Bronchus (tissue), 1 donor: ENCODE measurements around a stretch of chr10.

- PRO-cap = no peak
Measured at GRCh38 chr10:89752299-89752817, 51.0 kb downstream of the KIF20B start.

GRCh38 chr10:89887363-89887834 is 186.0 kb downstream of the KIF20B start:
- PRO-cap = no peak

- PRO-cap = no peak
Measured at GRCh38 chr10:90877138-90877922, 5.6 kb downstream of the RPP30 start.

DNA sequence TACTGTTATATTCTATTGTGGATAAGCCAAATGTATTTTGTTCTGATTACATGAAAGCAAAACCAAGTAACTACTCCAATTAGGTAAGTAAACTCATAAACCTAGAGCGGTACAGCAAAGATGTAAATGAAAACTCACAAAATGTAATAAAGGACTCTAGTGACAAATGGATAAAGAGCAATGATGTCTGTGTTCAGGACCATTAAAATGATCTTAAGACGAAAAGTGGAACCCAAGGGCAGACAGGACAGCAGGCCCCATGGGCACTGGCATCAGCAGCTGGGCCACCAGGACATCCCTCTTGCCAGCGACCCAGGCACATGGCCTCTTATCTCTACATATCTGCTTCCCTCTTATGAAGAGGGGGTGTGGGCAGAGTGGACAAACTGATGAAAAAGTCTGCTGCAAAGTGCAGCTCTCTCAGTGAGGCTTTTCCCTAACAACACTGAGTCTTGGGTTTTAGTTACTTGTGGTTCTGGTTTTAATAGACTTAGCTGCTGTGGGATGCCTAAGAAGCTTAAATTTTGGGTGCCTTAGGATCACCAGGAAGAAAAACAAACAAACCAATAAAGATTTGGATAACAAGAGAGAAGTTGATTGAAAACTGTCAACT is 44.8 kb upstream of the ANKRD1 start:
- PRO-cap = no peak

GRCh38 chr10:91006465-91006834 is 85.6 kb upstream of the ANKRD1 start:
- PRO-cap = no peak

DNA sequence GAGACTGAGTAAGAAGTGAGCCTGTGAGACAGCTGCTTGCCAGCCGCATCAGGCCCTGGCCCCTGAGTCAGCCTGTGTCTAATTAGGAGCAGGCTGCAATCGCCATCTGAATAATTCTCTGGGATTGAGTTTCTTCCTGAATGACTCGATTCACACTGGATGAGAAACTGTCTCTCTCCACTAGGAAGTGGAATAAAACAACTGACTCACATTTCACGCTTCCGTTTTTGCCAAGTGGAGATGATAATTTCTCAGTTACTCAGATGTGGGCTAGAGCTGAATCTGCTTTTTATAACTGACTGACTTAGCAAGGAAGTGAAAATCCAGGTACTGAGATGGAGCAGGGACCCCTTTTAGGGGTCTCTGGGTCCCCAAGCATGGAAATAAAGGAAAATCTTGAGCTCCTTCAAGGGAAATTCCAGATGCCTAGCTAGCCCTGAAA is 69.1 kb upstream of the HECTD2 start:
- PRO-cap = no peak

DNA sequence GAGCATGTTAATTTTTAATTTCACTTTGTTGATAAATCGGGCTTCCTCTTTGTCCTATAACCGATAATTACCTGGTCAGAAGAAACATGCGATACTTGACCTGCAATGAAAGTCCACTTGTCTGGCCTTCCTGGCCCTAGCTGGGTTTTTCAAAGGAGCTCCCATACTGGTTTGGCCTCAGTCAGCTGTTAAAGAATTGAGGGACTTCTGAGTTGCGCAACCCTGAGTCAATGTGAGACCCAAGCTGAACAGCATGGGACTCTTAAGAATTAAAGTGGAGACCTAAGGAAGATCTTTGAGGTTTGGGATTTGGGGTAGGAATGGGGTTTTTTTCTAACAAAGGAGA is 76.0 kb downstream of the PPP1R3C start:
- PRO-cap = no peak

DNA sequence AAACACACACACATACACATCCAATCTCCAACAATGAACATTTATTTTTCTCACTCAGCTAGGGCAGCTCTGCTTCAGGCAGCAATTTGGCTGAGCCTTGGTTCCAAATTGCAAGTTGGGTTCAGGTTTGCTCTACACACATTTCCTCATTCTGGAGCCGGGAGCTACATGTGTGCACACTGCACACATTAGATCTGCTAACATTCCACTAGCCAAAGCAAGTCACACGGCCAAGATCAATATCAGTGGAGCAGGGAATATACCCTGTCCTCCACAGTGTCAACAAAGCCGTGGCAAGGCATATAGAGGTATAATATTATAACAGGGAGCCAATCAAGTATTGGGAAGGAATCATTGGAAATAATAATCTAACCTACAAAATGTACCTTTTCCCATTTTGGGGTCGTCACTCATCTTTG is 57.5 kb upstream of the PPP1R3C start:
- PRO-cap = no peak

- PRO-cap = no peak
Measured at GRCh38 chr10:91812572-91813391, 14.6 kb downstream of the TNKS2 start.

GRCh38 chr10:91820145-91820894 is 22.1 kb downstream of the TNKS2 start:
- PRO-cap = no peak

DNA sequence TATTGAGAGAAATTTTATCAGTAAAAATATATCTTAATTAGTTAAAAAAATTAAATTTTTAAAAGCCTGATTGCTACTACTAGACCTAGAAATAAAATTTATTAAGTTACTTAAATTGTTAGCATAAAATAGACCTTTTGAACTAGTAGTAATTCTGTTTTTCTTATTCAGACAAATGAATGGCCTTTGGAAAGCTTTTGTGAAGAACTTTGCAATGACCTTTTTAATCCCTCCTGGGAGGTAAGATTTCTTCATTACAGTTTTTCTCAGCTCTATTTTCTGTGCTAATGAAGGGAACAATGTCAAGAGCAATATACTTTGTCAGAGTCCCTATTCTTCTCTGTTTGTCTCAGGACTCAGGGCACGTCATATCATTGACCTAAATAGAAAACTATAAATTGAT is 33.5 kb downstream of the BTAF1 start:
- PRO-cap = no peak

DNA sequence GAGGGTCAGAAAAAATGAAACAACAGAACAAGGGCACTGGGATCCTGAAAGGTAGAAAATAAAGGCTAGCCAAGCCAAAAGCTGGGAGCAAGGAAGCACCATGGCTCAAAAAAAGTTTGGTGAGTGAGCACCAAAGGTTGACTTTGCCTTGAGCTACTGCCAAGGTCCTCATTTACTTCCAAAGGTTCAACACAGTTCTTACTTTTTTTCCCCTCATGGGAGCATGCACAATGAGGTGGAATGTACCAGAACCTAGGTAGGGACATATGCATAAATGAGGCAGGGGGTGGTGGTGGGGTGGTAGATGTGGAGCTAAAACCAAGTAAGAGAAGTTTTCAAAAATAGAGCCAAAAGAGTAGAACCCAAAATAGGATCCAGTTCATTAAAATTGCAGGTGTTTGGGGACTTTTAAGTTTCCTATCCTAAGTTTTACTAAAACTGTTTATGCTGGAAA is 182.7 kb downstream of the CPEB3 start:
- PRO-cap = no peak

GRCh38 chr10:92268818-92269258 is 22.0 kb downstream of the CPEB3 start:
- PRO-cap = no peak

DNA sequence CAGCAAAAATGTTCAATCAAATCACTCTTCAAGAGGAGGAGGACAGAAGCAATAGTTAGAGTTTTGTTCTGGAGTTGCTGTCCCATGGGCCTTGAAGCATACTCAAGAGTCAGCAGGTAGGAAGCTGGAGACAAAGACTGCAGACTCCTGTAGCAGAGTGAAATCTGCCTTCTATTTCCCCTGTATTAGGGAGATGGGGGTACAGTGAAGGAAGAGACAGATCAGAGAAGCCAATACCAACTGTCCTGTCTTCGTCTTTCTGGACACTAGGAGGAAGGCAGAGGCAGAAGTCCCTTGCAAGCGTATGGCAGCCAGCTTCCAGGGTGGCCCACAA is 90.5 kb downstream of the IDE start:
- PRO-cap = no peak

DNA sequence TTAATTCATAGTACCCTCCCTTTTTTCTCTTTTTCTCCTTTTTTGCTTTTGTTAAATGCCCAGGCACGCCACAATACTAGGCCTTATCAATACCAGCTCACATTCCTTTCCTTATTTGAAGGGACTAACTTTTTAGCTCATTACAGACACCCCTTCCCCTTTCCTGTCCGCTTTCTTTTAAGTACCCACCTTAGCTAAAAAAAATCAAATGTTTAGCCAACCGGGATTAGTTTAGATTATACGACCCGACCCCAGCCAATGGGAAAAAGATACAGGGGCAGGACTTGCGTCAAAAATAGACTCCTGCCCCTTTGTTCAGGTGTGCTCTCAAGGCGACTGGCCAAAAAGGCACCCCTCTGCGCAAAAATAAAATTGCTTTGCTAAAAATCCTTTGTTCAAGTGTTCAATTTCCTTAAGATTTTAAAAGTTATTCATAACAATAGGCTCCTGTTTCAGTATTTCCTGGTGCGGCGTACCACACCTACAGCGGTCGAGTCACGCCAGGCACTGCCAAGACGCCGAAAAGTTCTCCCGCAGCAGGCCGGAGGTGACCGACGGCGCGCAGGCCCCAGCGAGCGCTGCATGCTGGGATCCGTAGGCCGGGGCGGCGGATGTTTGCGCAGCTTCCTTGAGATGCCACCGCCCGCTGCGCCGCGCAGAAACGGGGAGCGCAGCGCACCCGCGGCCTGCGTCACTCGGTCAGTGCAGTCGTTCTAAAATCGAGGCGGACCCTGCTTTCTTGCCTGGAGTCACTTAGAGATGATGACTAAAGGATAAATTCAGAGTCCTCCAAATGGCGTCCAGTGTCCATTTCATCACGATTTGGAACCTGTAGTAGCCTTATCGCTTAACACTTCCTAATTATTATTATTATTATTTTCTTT is 1.6 kb upstream of the KIF11 start:
- PRO-cap = unidirectional peak, plus-strand start at position 330 of the sequence; bidirectional peak, plus-strand start at position 658 of the sequence, minus-strand start at position 509 of the sequence

- PRO-cap = no peak
Measured at GRCh38 chr10:92842916-92843405, 5.4 kb upstream of the EXOC6 start.

DNA sequence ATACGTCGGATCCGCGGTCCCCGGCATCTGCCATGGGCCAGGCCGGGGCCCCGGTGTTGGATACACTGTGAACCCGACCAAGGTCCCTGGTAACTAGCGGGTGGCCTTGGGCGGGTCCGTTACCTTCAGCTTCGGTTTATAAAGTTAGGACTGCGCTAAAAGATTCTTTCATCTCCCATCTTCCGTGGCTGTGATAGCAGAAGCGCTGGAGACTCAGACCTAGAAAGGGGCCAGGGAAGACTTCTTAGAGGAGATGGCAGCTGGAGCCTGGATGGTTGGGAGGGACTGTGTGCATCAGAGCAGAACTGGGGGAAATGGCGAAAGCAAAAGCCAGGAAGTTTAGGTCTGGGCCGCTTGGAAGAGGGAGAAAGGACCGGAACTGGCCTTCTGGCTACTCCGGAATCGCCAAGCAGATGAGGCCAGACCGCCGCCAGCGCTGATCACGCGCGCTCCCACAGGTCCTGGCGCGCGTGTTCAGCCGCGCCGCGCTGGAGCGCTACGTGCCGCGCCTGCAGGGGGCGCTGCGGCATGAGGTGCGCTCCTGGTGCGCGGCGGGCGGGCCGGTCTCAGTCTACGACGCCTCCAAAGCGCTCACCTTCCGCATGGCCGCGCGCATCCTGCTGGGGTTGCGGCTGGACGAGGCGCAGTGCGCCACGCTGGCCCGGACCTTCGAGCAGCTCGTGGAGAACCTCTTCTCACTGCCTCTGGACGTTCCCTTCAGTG is 1.8 kb downstream of the CYP26C1 start:
- PRO-cap = no peak

- PRO-cap = no peak
Measured at GRCh38 chr10:93384068-93384444, 98.1 kb downstream of the MYOF start.

GRCh38 chr10:93386475-93387220 is 95.5 kb downstream of the MYOF start:
- PRO-cap = unidirectional peak, plus-strand start at chr10:93387162

DNA sequence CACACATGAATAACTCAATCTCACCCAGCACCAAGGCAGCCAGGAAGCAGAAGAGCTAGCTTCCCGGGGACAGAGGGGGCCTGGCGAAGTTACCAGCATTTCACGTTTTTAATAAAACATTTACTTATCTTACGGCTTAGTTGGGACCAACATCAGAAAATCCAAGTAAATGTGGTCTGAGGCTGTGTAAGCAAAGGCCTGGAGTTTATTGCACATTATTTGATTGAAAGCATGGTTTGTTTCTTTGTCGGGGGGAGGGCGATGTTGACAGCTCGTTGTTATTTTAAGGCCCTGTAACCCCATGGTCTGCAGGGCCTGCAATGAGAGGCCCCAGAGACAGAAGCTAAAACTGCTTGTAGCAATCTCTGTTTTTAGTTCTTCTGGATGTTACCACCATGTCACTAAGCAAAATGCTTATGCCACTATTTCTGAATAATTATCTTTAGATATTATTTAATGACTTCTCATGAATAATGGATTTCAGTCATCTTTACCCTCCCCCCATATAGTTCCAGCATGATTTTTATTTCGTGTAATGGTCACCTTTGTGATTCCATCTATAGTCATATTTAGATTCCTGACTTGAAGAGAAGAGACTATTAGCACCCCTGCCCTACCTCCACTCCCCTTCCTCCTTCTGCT is 88.9 kb downstream of the MYOF start:
- PRO-cap = no peak